Gastrocnemius medialis (tissue), 3 donors: ENCODE results near the genes EVI5L and RPS28.

DNA sequence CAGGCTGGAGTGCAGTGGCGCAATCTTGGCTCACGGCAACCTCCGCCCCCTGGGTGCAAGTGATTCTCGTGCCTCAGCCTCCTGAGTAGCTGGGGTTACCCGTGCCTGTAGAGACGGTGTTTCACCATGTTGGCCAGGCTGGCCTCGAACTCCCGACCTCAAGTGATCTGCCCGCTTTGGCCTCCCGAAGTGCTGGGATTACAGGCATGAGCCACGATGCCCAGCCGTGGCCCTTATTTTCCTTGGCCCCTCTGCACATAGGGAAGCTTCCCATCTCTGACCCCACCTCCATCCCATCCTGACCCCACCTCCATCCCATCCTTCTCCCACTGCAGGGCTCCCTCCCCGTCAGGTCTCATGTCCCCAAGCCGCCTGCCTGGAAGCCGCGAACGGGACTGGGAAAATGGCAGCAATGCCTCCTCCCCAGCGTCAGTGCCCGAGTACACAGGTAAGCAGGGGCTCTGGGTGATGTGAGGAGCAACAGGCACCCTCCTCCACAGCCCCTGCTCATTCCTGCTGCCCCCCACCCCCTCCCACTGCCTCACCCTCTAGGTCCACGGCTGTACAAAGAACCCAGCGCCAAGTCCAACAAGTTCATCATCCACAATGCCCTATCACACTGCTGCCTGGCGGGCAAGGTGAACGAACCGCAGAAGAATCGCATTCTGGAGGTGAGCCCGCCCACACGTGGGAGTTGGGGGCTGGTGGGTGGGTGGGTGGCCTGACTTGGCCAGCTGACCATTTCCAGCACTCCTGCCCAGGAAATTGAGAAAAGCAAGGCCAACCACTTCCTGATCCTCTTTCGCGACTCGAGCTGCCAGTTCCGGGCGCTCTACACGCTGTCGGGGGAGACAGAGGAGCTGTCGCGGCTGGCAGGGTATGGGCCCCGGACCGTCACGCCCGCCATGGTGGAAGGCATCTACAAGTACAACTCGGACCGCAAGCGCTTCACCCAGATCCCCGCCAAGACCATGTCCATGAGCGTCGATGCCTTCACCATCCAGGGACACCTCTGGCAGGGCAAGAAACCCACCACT, 12.0 kb downstream of the XAB2 start:
- PRO-cap: no peak
- RAMPAGE, long total RNA, 3 experiments: no peak in any of the 3 experiments

GRCh38 chr19:7635675-7636063, 1.2 kb upstream of the STXBP2 start:
- PRO-cap: no peak
- RAMPAGE, long total RNA, 3 experiments: no peak in any of the 3 experiments

DNA sequence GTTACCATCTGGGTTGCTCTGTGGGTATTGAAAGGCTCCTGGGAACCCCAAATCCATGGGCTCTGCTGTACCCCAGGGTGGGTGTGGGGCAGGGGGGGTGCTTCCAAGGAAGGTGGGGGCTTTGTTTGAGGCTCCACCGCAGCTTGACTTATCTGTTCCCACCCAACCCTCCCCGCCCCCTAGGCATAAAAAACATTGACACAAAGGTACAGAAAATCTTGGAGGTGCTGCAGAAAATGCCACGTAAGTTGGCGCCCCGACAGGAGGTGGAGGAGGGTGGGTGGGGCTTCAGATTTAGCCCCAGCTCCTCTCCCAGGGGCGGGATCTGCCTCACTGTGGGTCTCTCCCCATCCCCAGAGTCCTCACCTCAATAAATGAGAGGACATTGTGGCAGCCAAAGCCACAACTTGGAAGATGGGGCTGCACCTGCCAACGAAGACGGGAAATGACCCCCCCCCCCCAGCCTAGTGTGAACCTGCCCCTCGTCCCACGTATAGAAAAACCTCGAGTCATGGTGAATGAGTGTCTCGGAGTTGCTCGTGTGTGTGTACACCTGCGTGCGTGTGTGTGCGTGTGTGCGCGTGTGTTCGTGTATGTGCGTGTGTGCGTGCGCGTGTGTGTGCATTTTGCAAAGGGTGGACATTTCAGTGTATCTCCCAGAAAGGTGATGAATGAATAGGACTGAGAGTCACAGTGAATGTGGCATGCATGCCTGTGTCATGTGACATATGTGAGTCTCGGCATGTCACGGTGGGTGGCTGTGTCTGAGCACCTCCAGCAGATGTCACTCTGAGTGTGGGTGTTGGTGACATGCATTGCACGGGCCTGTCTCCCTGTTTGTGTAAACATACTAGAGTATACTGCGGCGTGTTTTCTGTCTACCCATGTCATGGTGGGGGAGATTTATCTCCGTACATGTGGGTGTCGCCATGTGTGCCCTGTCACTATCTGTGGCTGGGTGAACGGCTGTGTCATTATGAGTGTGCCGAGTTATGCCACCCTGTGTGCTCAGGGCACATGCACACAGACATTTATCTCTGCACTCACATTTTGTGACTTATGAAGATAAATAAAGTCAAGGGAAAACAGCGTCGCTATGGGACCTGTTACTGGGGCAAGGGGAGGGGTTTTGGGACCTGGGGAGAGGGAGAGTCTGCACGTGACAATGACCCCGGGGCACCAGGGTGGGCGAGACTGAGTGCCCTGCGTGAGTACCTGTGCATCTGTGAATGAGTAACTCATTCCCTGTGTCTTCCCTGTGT, 1.5 kb upstream of the TRAPPC5 start:
- PRO-cap: no peak
- RAMPAGE, long total RNA, 3 experiments: no peak in any of the 3 experiments

GRCh38 chr19:7705620-7706167, 3.8 kb upstream of the FCER2 start:
- PRO-cap: no peak
- RAMPAGE, long total RNA, 3 experiments: no peak in any of the 3 experiments

DNA sequence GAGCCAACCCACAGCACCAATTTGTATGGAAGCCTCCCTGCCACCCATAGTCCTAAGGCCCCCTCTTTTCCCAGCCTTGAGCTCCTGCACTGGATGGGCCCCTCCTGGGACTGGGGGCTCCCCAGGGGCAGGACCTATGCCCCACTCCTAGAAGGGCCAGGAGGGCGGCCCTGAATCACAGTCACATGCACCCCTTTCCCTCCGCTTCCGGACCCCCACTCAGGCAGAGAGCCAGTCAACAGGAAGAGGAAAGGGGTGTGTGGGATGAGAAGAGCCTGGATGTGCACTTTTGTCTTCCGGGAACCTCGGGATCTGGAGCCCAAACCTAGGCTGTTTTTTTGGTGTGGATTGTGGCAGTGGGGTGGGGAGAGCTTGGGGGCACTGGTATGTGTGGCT, 5.1 kb upstream of the FCER2 start:
- PRO-cap: no peak
- RAMPAGE, long total RNA, 3 experiments: no peak in any of the 3 experiments

GRCh38 chr19:7829419-7830464, at the start of gene EVI5L:
EVI5L (plus strand) TSS chr19:7830218.
- PRO-cap: unidirectional peak, plus-strand start at chr19:7830218
- RAMPAGE, long total RNA, 3 experiments: no peak in any of the 3 experiments

DNA sequence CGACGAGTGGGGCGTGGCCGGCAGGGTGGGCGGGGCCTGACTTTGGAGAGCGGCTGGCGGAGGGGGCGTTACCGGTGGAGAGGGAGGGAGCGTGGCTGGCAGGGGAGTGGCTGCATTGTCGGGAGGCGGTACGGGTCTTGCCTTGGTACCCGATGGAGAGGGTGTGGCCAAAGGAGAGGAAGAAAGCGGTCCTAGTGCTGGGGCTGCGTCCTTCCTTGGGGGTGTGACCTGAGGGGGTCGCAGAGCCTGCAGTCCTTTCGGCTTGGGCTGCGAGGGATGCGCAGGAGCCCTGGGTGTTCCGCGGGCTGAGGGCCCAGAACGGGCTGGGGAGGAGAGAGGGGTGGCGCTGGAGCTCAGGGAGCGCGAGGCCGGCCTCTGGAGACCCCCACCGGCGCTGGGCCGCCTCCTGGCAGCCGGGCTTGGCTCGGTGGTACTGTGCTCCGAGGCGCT, 2.0 kb downstream of the PRR36 start:
- PRO-cap: no peak
- RAMPAGE, long total RNA, 3 experiments: no peak in any of the 3 experiments

- PRO-cap: no peak
- RAMPAGE, long total RNA, 3 experiments: no peak in any of the 3 experiments
These were observed 570 bp downstream of the PRR36 start for GRCh38 chr19:7873537-7874102.

GRCh38 chr19:7900536-7901235, 3.0 kb upstream of the MAP2K7 start:
- PRO-cap: no peak
- RAMPAGE, long total RNA, 3 experiments: no peak in any of the 3 experiments

DNA sequence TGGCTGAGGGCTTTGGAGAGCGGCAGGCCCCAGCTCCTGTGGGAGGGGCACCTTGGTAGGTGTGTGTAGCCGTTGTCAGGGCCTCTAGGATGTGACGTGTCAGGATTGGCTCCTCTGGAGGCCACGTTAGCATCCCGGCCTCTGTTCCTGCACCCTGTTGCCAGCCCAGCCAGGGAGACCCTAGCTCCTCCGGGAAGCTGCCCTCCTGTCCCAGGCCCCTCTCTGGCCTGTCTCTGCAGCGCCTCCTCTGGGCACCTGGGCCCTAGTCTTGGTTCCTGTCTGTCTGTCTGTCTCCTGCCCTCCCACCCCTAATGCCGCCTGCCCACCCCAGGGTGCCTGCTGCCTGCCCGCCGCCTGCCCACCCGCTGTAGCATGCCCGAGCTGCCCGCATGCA, 4.9 kb downstream of the MAP2K7 start:
- PRO-cap: no peak
- RAMPAGE, long total RNA, 3 experiments: no peak in any of the 3 experiments

DNA sequence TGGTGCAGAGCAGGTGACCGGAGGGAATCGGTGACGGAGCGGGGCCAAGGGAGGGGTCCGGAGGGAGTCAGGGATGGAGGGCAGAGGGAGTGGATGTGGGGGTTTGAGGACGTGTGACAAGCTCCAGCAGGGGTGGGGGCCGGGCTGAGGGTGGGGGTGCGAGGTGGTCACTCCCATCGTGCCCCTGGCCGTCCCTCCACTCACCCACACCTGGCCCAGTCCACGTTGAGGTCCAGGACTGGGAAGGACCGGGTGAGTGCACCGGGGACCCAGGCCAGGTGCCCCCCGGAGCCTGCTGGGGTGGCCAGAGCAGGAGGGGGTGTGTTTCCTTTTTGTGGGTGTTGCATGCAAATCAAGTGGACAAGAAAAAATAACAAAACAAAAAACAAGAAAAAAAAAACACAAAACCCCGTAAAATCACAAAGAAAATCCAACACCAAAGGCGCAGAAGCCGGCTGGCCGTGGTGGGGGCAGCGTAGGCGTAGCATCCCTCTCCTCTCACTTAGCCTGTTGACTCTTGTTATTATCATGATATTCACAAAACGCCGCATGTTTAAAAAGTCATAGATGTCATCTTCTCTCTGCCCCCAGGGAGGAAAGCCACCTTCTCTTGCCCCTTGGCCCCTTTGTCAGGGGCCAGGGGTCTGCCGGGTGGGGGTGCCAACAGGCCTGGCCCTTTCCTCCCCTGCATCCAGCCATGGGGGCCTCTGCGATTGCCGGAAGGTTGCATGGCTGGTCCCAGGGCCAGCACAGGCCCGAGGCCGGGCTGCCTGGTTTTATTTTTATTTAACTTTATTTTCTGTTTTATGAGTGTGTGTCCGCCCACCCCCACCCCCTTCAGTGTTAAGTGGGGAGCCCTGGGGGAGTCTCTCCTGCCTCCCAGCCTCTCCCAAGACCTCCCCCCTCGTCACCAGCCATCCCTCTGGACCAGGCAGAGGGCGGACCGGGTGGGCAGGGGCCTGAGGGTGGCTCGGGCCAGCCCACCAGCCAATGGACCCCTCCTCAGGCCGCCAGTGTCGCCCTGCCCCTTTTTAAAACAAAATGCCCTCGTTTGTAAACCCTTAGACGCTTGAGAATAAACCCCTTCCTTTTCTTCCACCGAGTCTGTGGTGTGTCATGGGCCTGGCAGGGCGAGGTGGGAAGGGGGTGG, 874 bp upstream of the TGFBR3L start:
- PRO-cap: no peak
- RAMPAGE, long total RNA, 3 experiments: no peak in any of the 3 experiments

- PRO-cap: no peak
- RAMPAGE, long total RNA, 3 experiments: no peak in any of the 3 experiments
These were observed 1.6 kb upstream of the CTXN1 start for GRCh38 chr19:7927417-7927994.

- PRO-cap: no peak
- RAMPAGE, long total RNA, 3 experiments: no peak in any of the 3 experiments
These were observed 8.6 kb downstream of the TIMM44 start for GRCh38 chr19:7934793-7935417.

DNA sequence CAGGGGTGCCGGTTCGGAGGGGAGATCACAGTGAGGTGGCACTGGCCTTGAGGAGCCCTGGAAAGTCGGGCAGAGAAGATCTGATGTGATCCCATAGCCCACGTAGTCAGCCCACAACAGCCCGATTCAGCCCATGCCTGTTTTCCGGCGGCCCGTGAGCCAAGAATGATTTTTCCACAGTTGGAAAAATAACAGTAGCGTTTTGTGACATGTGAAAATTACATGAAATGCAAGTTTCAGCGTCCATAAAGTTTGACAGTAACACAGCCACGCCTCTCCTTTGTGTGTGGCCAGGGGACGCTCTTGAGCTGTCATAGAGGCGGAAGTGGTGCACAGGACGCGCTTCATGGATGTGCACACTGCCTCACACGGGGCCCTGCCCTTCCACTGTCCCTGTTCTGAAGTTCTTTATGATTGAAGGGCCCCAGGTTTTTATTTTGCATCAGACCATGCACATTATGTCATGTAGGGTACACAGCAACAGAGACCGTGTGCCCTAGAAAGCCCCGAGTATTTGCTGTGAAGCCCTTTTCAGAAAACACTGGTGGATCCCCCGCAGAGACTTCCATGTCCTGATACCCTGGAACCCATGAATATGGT, 12.4 kb upstream of the ELAVL1 start:
- PRO-cap: no peak
- RAMPAGE, long total RNA, 3 experiments: no peak in any of the 3 experiments

GRCh38 chr19:8240324-8241375, 31.5 kb downstream of the CERS4 start:
- PRO-cap: no peak
- RAMPAGE, long total RNA, 3 experiments: no peak in any of the 3 experiments

- PRO-cap: no peak
- RAMPAGE, long total RNA, 3 experiments: no peak in any of the 3 experiments
These were observed 1.2 kb downstream of the NDUFA7 start for GRCh38 chr19:8319933-8320509.

DNA sequence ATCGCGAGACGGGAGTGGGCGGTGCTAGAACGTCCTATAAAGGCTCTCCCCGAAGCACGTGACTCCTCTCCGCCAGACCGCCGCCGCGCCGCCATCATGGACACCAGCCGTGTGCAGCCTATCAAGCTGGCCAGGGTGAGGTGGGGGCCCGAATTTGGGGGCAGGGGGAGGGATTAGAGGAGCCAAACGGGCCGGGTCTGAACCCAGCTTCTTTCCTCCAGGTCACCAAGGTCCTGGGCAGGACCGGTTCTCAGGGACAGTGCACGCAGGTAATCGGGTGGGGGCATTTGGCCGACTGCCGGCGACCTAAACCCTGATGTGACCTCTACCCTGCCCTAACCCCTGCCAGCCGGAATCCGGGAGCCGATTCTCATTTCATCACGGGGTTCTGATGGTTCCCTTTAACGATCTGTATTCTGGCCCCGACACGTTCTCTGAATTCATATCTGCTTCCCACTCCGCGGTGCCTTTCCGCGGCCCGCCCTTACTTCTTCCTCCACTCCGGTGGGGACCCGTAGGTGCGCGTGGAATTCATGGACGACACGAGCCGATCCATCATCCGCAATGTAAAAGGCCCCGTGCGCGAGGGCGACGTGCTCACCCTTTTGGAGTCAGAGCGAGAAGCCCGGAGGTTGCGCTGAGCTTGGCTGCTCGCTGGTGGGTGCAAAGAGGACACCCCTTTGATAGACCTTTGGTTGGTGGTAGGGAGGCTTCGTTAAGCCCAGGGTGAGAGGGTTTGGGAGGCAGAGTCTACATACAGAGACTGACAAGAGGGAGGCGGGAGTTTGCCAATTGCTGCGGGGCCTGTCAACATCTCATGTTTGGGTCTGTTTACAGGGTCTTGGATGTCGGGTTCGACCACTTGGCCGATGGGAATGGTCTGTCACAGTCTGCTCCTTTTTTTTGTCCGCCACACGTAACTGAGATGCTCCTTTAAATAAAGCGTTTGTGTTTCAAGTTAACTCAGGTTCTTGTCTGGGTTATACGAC, at the start of gene RPS28:
Gene RPS28, plus strand, starts transcription at position 62 of the 989 bp plus-strand sequence.
- PRO-cap: bidirectional peak, plus-strand start at position 62 of the sequence, minus-strand start outside the sequence
- RAMPAGE, long total RNA, 3 experiments: start-site peak on the plus strand in 3 of 3 experiments, centred at positions 68 to 82 of the sequence, 29,897 to 54,150 reads per replicate

DNA sequence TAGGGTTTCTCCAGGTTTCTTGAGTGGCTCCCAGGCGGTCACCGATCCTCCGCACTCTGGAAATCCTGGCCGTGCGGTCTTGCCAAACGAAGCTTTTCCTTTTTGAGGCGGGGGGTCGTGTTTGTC, 991 bp downstream of the RPS28 start:
- PRO-cap: no peak
- RAMPAGE, long total RNA, 3 experiments: no peak in any of the 3 experiments

DNA sequence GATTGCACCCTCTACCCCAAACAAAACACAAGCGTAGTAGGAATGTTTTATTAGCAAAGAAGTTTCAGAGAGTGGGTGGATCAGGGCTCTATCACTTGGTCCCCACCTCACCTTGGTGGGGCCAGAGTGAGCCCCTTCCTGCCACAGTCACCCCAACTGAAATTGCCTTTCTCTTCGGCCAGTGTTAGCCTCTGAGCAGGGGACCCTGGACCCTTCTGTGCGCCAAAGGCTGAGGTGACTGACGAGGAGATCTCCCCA, 1.2 kb downstream of the RPS28 start:
- PRO-cap: no peak
- RAMPAGE, long total RNA, 3 experiments: no peak in any of the 3 experiments

- PRO-cap: bidirectional peak, plus-strand start at chr19:8341077, minus-strand start at chr19:8340791
- RAMPAGE, long total RNA, 3 experiments: no peak in any of the 3 experiments
These were observed 2.4 kb downstream of the KANK3 start for GRCh38 chr19:8340455-8341235.